ENCODE data around the genes TFB1M and NOX3.

- PRO-cap = no peak
- RAMPAGE, long total RNA, 3 experiments = no peak in any of the 3 experiments
These were observed 96.6 kb downstream of the TIAM2 start for GRCh38 chr6:155091809-155092094.

DNA sequence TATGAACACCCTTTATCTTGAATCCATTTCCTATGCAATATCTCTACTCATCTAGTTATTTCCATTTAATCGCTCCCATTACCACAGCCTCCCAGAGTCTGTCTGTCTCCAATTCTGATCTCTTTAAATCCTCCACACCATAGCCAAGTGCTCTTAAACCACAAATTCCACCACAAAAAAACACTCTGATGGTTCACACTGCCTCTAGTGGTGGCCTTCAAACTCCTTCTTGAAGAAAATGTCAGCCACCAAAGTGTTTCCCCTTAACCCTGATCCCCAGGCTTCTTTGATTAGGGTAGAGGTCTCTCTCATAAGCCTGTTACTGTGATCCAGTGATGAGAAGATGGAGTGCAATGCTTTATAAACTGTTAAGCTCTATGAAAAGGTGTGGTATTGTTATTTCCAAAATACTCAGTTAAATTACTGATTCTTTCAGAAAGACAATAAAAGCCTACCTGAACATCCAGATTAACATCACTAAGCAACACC, 4.3 kb downstream of the CLDN20 start:
- PRO-cap = no peak
- RAMPAGE, long total RNA, 3 experiments = no peak in any of the 3 experiments

DNA sequence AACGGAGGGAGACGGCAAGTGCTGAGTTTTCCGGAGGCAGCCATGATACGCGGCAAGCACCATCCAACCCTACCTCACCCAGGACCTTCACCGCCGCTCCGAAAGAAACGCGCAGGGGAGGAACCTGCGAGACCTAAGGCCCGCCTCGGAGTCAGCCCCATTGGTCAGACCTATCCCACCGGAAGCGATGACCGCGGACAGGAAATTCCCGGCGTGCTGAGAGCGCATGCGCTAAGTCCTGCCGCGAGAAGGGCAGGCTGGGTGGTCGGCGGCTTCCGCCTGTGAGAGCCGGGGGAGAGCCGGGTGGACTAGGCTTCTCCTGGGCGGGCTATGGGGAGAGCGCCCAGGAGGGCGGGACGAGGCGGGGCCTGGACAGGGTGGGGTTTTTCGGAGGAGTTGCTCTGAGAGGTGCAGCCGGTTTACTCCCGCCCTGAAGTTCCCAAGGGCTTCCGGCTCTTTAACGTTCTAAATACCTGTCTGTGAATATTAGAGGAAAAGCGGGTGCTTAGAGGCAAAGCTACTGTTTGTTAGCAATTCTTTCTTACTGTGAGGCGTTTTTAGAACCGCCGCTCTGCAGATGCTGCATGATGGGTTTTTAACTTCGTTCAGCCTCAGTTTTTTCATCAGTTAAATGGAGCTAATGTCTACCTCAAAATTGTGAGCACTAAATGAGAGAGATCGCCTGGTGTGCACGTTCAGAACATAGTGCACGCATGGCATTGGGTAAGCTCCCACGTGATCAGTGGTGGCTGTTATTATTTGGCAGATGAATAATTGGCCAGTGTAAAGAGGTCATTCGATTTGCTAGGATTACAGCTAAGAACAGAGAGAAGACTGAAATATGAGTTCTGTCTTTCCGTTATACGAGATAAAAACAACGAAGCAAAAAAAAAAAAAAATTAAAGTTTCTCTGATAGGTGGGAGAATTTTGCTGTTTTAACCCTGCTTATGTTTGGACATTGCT, at the start of gene TFB1M:
TSS of gene TFB1M (minus strand) at position 100 of the 964 bp plus-strand sequence.
- PRO-cap = bidirectional peak, plus-strand start at position 234 of the sequence, minus-strand start at position 66 of the sequence; bidirectional peak, plus-strand start at position 781 of the sequence, minus-strand start at position 689 of the sequence
- RAMPAGE, long total RNA, 3 experiments = start-site peak on the minus strand in 3 of 3 experiments, centred at positions 85 to 88 of the sequence, 80 to 631 reads per replicate

DNA sequence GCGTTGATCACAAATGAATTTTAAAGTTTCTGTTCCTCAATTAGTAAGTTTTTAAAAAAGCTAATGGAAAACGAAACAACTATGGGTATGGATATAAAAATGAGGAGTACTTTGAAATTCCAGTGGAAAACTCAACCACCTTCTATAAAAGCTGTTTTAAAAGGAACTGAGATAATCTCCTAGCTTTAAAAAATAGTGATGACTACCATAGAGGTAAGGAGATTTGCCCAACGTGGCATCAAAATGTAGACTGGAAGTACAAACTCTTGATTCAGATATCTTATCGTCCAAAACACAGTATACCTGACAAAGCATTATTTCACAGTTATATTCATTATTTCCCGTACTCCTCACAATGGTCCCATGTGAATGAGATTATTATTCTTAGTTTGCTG, 1.1 kb upstream of the TFB1M start:
- PRO-cap = no peak
- RAMPAGE, long total RNA, 3 experiments = no peak in any of the 3 experiments

DNA sequence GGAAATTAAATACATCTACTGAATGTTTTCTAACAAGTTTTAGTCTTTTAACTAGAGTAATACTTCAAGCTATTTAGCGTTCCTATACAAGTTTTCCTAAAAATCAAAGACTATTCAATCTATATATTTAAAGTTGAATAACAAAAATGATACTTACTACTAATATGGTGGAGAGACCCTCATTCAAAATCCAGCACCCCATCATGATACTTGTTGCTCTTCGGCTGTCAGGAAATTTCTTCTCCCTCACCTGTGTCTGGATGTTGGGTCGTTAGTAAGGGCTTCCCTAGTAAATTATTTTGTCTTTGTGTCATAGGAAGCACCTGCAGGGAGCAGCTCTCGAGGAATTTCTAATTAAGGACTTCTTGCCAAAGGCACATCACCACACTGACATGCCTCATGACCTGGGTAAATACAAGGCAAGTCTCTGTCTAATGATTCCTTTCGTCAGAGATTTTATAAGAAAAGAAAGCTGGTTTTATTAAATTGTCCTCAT, at the start of gene NOX3:
TSS of gene NOX3 (minus strand) at position 244 of the 496 bp plus-strand sequence.
- PRO-cap = no peak
- RAMPAGE, long total RNA, 3 experiments = no peak in any of the 3 experiments

- PRO-cap = no peak
- RAMPAGE, long total RNA, 3 experiments = no peak in any of the 3 experiments
These were observed 326.6 kb upstream of the NOX3 start for GRCh38 chr6:155782250-155782578.

DNA sequence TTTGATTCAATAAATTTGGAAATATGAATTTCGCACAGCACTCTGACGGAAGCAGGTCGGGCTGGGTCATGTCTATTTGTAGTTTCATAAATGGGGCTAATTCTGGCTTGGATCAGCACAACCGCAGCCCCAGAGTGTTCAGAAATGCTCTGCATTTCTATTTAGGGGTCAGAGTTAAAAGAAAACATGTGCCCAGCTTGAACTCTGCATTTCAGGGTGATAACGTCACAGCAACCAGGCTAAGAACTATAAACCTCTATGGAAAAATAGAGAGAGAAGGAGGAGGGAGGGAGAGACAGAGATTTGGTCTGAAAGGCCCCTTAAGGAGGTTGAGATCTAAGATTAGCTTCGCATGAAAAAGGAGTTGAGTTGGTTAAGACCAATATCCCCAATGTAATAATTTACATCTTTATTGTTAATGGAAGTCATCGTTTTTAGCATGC, 481.0 kb upstream of the NOX3 start:
- PRO-cap = no peak
- RAMPAGE, long total RNA, 3 experiments = no peak in any of the 3 experiments

- PRO-cap = no peak
- RAMPAGE, long total RNA, 3 experiments = no peak in any of the 3 experiments
These were observed 380.3 kb upstream of the ARID1B start for GRCh38 chr6:156396565-156397665.

GRCh38 chr6:156779098-156780283, 2.3 kb downstream of the ARID1B start:
- PRO-cap = bidirectional peak, plus-strand start at chr6:156779765, minus-strand start at chr6:156779729; bidirectional peak, plus-strand start at chr6:156779838, minus-strand start at chr6:156779799
- RAMPAGE, long total RNA, 3 experiments = no peak in any of the 3 experiments

DNA sequence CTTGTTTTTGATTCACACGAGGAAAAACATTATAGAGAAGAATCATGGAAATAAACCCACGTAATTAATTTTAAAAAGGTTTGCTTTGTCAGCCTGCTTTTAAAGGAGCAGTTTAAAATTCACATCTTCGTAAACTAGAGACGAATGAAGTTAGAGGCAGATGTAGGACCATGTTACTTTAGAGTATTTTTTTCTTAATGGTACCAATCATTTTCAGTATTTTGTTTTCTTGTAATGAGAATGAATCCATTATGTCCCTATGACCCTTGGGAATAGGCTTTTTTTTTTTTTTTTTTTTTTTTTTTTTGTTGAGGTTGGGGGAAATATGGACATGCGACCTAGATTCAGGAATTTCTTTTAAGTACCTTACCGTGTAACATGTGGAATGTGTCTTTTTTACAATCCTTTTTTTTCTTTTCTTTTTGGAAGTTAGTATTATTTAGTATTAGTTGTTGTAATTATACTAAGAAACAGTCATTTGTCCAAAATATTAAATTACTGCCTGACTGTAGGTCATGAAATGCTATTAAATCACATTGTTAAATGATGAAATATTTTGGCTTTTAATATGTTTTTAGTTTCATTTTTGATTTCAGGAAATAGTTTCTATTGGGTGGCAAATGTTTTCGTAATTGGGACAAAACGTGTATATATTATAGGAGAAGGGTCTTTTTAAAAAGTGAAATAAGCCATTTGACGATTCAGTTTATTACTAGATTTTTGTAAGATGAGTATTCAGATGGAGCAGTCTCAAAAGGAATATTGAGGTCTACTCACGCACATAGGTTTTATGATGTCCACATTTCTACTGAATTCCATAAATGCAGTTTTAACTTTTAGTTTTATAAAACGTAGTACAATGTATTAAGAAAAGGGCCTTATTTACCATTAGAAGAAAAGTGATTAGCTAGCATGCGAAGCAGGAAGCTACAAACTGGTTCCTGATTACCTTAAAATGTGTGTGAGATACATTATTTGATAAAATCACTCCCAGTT, 4.8 kb downstream of the ARID1B start:
- PRO-cap = no peak
- RAMPAGE, long total RNA, 3 experiments = no peak in any of the 3 experiments

DNA sequence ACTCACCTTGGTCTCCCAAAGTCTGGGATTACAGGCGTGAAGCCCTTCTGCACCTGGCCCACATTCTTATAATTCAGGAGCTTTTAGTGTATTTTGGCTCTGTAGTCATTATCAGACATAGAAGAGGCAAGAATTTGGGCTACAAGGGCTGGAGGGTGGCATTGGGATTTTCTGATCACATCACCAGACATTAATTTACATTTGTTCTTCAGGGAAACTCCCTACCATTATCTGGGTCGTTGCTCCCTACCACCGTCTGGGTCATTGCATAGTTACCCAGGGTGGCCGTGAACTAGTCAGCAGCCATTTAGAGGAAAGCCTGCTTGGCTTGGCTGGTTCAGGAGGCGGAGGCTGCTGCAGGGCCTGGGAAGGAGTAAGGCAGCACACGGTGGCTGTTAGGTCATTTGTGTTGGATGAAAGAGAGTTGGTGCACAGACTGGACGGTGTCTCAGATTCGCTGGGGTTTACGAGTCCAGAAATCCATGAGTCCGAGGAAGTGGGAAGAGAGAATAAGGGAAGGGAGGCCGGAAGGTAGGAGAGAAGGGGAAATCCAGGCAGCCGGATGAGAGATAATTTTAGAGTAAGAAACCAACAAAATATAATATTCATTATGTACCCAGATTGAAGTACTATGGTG, 17.8 kb downstream of the ARID1B start:
- PRO-cap = no peak
- RAMPAGE, long total RNA, 3 experiments = no peak in any of the 3 experiments

GRCh38 chr6:156822302-156823447, 45.5 kb downstream of the ARID1B start:
- PRO-cap = bidirectional peak, plus-strand start at chr6:156823015, minus-strand start at chr6:156822908
- RAMPAGE, long total RNA, 3 experiments = no peak in any of the 3 experiments

GRCh38 chr6:156936725-156937293, 159.6 kb downstream of the ARID1B start:
- PRO-cap = no peak
- RAMPAGE, long total RNA, 3 experiments = no peak in any of the 3 experiments

- PRO-cap = no peak
- RAMPAGE, long total RNA, 3 experiments = no peak in any of the 3 experiments
These were observed 225.8 kb downstream of the ARID1B start for GRCh38 chr6:157002864-157003536.

- PRO-cap = no peak
- RAMPAGE, long total RNA, 3 experiments = no peak in any of the 3 experiments
These were observed 253.4 kb downstream of the ARID1B start for GRCh38 chr6:157030555-157031087.

- PRO-cap = no peak
- RAMPAGE, long total RNA, 3 experiments = no peak in any of the 3 experiments
These were observed 259.2 kb downstream of the ARID1B start for GRCh38 chr6:157036272-157036869.

GRCh38 chr6:157036970-157038007, 260.1 kb downstream of the ARID1B start:
- PRO-cap = no peak
- RAMPAGE, long total RNA, 3 experiments = no peak in any of the 3 experiments

DNA sequence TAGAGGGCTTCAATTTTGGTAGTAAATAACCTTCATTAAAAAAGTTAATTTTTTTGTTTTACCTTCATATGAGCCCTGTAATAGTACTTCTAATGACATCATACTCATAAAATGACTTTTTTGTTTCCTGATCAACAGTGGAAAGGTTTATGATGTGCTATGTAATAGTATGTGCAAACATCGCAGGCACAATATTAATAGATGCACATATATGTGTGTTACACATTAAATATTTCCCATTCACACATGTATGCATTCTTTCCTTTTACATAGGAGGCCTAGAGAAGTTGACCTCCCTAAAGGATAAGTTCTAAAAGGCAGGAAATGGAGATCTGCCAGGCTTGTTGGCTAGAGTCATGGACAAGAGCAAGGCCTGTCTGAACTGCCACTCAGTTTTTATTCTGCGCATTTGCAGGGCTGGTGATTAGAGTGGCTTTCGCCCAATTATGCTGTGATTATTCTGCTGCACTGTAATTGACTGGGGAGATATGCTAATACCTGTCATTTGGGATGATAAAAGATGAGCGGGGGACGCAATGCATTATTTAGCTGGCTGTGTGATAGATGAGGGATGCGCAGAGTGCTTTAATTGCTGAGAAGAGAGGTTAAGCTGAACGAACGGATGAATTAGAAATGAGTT, 272.6 kb downstream of the TMEM242 start:
- PRO-cap = no peak
- RAMPAGE, long total RNA, 3 experiments = no peak in any of the 3 experiments

DNA sequence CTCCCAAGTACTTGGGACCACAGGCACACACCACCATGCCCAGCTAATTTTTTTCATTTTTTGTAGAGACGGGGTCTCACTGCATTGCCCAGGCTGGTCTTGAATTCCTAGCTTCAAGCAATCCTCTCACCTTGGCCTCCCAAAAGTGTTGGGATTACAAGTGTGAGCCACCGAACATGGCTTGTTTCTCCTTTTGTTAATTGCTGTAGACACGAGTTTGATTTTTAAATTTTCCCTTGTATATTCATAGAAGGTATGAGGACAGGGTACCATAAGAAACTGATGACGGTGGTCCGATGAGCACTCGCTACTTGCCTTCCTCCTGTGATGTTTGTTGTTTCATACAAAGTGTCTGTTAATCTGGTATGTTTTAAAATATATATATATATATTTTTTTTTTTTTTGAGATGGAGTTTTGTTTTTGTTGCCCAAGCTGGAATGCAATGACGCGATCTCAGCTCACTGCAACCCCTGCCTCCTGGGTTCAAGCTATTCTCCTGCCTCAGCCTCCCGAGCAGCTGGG, 260.9 kb downstream of the TMEM242 start:
- PRO-cap = no peak
- RAMPAGE, long total RNA, 3 experiments = no peak in any of the 3 experiments

DNA sequence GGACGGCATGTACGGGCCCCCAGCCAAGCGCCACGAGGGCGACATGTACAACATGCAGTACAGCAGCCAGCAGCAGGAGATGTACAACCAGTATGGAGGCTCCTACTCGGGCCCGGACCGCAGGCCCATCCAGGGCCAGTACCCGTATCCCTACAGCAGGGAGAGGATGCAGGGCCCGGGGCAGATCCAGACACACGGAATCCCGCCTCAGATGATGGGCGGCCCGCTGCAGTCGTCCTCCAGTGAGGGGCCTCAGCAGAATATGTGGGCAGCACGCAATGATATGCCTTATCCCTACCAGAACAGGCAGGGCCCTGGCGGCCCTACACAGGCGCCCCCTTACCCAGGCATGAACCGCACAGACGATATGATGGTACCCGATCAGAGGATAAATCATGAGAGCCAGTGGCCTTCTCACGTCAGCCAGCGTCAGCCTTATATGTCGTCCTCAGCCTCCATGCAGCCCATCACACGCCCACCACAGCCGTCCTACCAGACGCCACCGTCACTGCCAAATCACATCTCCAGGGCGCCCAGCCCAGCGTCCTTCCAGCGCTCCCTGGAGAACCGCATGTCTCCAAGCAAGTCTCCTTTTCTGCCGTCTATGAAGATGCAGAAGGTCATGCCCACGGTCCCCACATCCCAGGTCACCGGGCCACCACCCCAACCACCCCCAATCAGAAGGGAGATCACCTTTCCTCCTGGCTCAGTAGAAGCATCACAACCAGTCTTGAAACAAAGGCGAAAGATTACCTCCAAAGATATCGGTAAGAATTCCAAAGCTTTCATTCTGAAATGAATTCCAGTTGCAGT, 122.4 kb downstream of the TMEM242 start:
- PRO-cap = no peak
- RAMPAGE, long total RNA, 3 experiments = no peak in any of the 3 experiments